Osteocyte (in vitro differentiated cells): Measurements from ENCODE around the gene AKR1B1.

- PRO-cap = no peak
These were observed 163.6 kb downstream of the EXOC4 start for GRCh38 chr7:133416332-133416925.

DNA sequence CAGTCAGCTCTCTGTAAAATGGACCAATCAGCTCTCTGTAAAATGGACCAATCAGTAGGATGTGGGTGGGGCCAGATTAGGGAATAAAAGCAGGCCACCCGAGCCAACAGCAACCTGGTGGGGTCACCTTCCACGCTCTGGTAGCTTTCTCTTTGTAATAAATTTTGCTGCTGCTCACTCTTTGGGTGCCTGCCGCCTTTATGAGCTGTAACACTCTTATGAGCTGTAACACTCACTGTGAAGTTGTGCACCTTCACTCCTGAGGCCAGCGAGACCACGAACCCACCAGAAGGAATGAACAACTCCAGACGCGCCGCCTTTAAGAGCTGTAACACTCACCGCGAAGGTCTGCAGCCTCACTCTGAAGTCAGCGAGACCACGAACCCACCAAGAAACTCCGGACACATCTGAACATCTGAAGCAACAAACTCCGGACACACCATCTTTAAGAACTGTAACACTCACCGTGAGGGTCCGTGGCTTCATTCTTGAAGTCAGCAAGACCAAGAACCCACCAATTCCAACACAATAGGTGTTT lies 171.2 kb downstream of the EXOC4 start:
- PRO-cap = no peak

- PRO-cap = no peak
These were observed 249.0 kb downstream of the EXOC4 start for GRCh38 chr7:133501844-133502213.

DNA sequence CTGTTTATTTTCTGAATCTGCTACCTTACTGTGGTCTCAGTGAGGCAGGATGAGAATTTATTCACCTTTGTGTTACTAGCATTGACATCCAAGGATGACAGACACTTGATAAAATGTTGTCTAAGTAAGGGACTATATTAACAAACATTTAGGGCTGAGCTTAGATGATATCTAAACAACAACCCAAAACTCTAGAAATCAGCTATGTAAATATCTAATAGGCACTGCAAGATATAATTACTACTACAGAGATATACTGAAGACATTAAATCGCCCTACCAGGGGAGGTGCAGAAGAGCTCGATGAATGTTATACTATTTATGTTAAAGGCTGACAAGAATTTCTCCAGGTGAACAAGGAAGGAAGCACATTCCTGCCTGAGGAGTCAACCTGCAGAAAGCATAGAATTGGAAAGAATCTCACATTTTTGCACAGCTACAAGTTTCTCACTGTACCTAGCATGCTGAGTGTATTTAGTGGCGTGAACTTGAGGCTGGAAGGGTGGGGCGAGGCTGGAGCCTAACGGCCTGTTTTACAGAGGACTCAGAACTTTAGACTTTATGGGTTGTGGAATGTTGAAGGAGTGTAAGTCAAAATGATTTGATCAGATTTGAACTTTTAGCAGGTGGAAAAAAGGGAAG lies 373.7 kb upstream of the LRGUK start:
- PRO-cap = no peak

DNA sequence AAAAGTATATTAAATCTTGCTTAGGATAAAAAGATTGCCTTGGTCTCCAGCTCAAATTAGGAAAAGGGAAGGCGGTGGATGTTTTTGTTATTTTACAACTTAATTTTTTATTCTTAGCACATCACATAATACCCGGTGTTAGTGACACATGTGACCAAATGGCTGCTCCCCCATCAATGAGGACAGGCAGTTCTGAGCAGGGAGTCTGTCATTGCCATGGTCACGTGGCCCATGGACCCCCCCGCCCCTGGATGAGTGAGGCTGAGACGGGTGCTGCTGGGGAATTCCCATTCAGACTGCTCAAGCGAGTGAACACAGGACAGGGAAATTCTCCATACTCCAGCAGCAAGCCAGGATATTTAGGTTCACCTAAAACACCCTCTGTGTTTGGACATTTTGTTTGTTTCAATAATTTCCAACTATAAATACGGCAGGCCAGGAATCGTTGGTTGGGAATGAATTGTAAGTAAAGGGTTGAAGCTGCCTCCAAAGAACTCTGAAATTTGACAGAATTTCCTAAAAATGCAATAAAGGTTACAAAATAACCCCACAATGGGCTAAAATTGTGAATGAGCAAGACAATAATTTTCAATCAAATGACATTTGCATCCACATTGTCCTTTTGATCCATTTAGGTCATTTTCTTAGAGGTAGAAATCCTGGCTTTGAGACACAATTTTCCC lies 34.8 kb upstream of the SLC35B4 start:
- PRO-cap = no peak

DNA sequence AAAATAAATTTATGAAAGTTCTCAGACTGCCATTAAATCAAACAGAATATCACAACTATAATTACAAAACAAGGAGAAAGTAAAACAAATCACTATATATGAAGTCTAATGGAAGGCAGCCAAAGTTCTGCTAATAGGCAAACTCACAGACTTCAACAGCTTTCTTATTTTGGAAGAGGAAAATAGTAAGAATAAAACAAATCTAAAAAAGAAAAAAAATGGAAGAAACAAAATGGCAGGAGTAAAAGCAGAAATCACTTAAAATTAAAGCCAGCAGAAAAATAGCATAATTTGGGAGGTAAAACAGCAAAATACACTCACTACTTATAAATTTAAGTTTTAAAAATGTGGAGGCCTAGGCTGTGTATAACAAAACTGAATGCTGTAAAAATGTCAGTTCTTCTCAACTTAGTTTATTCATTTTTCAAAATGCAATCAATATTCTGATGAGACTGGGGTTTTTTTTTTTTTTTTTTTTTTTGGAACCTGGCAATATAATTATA lies 69.5 kb downstream of the AKR1B1 start:
- PRO-cap = no peak

DNA sequence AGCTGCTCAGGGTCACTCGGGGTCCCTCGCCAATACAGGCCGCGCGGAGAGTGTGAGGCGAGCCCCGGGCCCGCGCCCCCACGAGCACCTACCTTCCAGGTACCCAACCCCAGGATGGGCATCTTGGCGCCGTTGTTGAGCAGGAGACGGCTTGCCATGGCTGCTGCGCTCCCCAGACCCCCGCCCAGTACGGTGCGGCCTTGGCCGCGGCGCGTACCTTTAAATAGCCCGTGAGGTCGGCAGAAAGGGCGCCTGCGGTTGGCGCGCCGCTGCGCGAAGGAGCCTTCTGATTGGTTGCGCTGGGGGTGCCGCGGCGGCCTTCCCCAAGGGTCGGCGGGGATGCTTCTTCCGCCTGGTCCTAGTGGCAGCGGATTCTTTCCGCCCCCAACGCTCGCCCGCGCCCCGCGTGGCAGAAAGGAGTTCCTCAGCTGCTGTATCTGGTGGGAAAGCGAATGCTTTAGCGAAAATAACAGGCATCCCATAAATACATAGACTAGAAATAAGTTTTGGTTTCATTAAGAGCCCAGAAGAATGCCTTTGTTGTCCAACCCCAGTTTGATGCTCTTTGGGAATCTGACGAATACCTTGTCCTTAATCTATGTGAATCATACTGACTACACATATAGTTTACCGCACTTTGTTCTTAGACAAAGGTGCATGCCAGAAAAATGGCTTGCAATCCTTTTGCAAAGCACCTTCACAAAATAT lies at the start of gene AKR1B1:
AKR1B1 (minus strand) TSS at position 196 of the 708 bp plus-strand sequence.
- PRO-cap = unidirectional peak, minus-strand start at position 194 of the sequence

- PRO-cap = bidirectional peak, plus-strand start at chr7:134720245, minus-strand start at chr7:134720147
These were observed 59.4 kb upstream of the CALD1 start for GRCh38 chr7:134720024-134720428.

DNA sequence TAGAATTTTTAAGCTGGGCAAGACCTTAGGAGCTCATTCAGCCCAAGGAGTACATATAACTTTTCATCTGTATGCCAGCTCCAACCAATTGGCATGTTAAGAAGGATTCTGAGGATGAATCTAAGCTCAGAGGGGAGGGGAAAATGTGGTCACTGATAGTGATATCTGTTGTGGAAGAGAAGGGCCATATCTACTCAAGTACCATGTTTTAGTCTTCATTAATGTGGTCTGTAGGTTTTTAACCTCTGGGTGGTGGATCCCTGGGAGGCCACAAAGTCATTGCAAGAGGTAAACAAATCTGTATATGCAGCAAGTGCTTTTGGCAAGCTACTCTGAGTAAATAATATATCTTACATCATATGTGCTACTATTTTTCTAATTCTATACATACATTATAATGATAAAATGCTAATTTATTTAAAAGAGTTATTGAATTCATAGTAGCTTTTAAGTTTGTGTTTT lies 6.5 kb downstream of the CALD1 start:
- PRO-cap = unidirectional peak, plus-strand start at position 244 of the sequence

- PRO-cap = no peak
These were observed 25.1 kb downstream of the CALD1 start for GRCh38 chr7:134804330-134805060.

GRCh38 chr7:134813724-134814504 lies 34.5 kb downstream of the CALD1 start:
- PRO-cap = no peak

GRCh38 chr7:134835158-134835450 lies 55.7 kb downstream of the CALD1 start:
- PRO-cap = no peak

DNA sequence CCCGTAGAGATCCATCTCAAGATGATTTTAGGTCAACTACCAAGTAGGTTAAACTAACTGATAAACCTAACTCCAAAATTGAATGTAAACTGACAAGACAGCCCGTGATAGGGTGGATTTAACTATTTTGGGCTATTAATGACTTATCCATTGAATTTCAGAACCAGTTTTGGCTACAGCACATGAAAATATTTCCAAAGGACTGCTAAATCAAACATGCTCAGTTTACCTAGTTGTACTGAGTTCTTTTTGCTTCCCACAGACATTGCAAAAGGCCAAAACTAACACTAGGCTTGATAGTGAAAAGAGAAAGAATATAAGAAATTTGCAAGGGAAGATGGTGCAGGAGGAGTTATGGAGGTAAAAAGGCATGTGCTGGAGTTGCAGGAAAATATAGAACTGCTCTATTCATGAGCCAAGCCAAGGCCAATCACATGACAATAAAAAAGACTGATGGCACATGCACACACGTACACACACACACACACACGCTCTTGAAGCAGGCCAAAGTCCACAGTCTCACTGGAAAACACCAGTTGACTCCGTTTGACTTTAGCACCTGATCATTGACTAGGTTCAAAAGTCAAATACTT lies 76.0 kb upstream of the AGBL3 start:
- PRO-cap = no peak

DNA sequence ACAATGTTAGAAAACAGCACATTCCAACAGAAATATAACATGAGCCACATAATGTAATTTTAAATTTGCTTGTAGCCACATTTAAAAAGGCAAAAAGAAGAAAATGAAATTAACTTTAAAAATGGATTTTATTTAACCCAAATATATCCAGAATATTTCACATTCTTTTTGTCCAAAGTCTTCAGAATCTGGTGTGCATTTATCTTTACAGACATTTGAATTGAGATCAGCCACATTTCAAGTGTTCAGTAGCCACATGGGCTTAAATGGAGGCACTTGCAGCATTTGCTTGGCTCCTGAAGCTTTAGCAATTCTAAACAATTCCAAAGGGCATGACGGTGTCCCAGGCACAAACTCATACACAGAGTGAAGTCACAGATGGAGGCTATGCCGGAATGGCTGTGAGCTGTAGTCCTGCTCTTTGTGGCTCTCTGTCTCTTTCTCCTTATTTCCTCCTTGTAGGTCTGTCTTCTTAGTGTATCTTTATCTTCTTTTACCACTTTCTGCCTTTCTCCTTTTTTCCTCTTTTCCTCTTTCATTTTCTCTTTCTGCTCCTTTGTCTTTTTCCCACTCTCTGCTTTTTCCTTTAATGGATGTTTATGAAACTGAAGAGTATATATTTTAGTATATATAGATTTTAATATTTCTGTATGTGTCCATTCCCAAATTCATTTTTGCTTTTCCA lies 7.6 kb downstream of the AGBL3 start:
- PRO-cap = no peak

DNA sequence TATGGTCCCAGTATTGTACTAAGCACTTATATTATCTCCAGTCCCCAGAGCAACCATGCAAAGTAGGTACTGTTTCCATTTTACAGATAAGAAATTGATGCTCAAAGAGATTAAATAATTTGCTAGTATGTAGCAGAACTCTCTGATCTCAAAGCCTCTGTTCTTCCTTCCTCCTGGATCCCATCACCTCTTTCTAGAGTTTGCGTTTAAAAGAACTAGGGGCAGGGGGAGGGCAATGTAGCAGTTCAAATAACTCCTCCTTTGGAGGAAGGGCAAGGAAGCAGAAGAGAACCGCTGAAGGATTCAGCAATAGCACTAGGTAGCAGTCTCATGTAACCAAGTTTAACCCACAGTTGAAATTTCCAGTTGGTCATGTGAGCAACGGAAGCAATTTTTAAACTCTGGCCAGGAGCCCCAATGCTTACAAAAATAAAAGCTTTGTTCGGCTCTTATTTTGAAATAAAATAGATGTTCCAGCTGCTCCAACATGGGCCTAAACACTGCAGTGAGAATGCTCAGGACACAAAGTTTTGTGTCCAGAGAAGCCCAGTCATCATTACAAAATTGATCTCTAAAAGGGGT lies 694 bp upstream of the TMEM140 start:
- PRO-cap = no peak

- PRO-cap = no peak
These were observed 3.3 kb downstream of the TMEM140 start for GRCh38 chr7:135150804-135151975.

DNA sequence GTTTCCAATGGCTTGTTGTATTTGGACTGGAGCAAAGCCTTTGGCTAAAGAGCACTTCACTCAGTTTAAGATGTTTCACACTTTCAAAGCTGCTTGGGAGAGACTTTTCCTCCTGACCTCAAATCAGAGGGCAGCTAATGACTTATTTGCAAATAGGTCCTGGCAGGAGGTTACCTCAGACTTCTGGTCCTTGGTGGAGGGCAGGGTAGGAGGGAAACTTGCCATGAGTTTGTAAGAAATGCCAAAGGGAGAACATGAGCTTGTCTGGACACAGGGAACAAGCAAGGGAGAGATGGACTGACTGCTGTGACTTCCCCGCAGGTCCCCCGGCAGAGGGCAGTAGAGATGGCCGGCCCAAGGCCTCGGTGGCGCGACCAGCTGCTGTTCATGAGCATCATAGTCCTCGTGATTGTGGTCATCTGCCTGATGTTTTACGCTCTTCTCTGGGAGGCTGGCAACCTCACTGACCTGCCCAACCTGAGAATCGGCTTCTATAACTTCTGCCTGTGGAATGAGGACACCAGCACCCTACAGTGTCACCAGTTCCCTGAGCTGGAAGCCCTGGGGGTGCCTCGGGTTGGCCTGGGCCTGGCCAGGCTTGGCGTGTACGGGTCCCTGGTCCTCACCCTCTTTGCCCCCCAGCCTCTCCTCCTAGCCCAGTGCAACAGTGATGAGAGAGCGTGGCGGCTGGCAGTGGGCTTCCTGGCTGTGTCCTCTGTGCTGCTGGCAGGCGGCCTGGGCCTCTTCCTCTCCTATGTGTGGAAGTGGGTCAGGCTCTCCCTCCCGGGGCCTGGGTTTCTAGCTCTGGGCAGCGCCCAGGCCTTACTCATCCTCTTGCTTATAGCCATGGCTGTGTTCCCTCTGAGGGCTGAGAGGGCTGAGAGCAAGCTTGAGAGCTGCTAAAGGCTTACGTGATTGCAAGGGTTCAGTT lies 6.1 kb downstream of the CYREN start:
- PRO-cap = no peak

DNA sequence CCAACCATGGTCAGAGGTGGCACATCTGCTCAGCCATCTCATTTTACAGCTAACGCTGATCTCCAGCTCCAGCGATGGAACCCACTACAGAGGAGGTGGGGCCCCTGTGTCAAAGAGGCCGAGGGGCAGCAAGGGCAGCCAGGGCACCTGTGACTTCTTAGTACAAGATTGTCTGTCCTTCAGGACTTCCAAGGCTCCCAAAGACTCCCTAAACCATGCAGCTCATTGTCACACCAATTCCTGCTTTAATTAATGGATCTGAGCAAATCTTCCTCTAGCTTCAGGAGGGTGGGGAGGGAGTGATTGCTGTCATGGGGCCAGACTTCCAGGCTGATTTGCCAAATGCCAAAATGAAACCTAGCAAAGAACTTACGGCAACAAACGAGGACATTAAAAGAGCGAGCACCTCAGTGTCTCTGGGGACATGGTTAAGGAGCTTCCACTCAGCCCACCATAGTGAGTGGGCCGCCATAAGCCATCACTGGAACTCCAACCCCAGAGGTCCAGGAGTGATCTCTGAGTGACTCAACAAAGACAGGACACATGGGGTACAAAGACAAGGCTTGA lies 5.4 kb downstream of the CYREN start:
- PRO-cap = no peak

DNA sequence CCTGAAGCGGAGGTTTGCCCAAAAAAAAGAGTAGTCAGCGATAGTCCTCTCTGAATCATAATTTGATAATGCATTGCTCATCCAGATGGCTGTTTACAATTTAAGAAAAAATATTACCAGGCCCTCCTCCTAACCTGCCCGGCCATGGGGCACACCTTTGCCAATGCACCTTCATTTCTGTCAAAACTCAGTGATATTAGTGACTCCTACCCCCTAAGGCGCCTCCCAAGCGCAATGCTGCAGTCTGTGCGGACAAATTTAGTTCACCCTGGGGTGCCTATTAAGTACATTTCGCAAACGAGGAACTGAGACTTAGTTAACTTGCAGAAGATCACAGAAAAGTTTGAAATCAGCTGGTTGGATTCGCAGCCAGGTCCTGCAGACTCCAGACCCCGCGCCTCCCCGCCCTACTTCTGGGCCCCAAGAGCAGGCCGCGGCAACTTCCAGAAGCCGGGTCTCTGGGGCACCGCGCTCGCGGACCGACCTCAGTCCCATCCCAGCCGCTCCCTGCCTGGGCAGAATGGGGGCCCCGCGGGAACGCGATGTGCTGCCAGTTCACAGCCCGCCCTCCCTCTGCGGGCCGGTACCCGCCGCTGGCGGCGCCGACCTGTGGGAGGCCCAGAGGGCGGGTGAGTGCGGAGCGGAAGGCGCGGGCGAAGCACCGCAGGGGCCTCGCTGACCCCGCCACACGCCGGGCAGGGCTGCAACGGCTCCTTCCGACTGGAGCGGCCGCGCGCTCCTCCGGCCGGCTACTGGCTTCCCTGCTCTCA lies 530 bp downstream of the CYREN start:
- PRO-cap = no peak

DNA sequence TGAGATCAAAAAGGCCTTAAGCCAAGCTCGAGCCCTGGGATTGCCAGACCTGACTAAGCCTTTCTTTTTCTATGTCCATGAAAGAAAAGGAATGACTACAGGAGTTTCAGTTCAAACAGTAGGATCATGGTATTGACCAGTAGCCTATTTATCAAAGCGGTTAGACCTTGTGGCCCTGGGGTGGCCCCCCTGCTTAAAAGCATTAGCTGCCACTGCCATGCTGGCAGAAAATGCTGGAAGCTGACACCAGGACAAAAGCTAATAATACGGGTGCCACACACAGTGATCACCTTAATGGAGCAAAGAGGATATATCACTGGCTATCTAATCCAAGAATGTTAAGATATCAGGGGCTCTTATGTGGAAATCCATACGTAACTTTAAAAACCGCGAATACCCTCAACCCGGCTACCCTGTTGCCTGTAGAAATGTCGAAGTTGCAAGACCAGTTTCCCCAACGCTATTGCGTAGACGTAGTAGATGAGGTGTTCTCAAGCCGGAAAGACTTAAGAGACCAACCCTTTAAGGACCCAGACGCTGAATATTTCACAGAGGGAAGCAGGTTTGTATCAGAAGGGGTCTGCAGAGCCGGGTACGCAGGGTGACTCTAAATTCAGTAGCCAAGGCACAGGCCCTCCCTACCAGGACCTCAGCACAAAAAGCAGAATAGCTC lies 7.8 kb upstream of the CYREN start:
- PRO-cap = no peak